HT-29 (cell line): ENCODE results near the genes PRPF38B and CFAP276.

GRCh38 chr1:107940936-107941562 is 23.9 kb downstream of the VAV3 start:
- RAMPAGE, long total RNA: no peak

DNA sequence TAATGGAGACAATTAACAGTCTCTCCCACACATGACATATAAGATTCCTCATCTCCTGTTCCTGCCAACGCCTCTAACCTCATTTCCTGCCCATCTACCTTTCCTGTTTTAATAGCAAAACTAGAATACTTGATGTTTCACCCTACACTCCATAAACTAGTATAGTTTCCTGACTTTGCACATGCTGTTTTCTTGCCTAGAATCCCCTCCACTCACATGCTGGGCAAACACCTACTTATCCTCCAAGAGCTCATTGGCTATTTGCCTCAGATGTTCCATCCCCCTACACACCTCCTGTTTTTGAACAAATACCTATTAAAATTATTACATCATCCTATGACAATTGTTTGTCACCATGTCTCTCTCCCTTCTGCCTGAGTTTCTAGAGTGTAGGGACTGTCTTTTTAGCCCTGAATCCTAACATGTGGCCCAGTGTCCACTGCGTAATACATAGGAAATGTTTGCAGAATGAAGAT is 117.1 kb downstream of the SLC25A24 start:
- RAMPAGE, long total RNA: no peak

GRCh38 chr1:108107606-108107985 is 92.5 kb downstream of the SLC25A24 start:
- RAMPAGE, long total RNA: no peak

DNA sequence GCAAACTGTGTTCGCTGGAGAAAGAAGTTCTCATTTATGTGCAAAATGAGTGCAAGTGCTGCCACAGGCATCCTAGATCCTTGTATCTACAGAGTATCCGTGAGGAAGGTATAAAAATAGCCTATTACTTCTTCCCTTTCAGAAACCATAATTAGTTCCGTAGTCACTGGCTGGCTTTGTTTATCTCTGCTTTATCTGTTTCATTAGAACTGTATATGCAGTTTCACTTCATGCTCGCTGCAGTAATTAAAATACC is 40.6 kb downstream of the EEIG2 start:
- RAMPAGE, long total RNA: no peak

DNA sequence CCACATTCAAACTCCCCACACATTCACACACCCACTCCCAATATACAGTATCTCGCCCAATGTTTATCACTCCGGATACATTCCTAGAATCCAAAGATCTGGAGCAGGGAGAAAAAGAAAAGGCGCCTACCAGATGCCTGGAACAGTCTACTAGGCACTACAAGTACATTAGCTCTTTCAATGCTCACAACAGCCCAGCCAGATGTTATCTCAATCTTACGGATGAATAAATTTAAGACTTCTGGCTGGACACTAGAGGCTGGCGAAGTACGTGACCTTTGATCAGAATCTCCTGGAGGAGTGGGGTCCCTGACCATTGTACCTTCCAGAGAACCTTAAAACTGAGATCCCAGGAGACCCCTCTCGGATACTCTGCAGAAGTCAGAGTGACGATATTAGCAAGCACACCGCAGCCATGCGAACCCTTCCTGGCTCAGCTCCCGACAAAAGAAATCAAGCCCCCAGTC is 460 bp upstream of the PRPF38B start:
- RAMPAGE, long total RNA: no peak

GRCh38 chr1:108692276-108693238 is at the start of gene PRPF38B:
Gene PRPF38B, plus strand, starts transcription at chr1:108692310.
- RAMPAGE, long total RNA: start-site peak on the plus strand at chr1:108692298-108692357, 91 and 90 reads in 2 replicates

- RAMPAGE, long total RNA: no peak
These were observed 9.3 kb upstream of the FNDC7 start for GRCh38 chr1:108703454-108703692.

- RAMPAGE, long total RNA: no peak
These were observed 22.7 kb downstream of the STXBP3 start for GRCh38 chr1:108769109-108769633.

GRCh38 chr1:108852068-108852521 is 4.8 kb downstream of the AKNAD1 start:
- RAMPAGE, long total RNA: no peak

DNA sequence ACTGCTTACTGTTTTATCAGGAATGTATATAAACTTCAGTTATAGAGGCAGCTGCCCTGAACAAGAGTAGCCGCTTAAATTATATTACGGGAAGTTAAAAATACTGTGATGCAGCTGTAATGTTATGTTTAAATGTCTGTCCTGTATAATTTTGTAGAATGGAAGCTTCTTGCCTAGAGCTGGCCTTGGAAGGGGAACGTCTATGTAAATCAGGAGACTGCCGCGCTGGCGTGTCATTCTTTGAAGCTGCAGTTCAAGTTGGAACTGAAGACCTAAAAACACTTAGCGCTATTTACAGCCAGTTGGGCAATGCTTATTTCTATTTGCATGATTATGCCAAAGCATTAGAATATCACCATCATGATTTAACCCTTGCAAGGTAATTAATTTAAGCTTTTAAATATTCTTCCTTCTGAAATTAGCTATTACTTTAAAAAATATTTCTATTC is 19.9 kb downstream of the GPSM2 start:
- RAMPAGE, long total RNA: no peak

DNA sequence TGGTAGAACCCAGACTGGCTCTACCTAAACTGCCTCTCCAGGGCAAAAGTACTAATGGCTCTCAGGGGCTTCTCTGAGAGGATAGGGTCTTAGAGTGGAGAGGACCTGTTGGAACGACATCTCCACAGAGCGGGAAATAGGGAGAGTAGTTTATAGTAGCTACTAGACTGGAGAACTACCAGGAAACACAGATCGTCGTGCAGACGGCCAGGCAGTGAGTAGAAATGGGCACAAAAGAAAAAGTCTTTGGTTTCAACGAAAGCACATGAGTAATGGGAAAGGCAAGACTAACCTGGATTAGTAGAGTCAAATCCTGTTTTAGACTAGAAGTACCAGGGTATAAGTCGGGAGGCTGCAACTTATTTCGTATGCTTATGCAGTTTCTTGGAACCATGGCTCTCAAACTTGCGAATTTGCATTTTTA is 1.3 kb downstream of the CLCC1 start:
- RAMPAGE, long total RNA: no peak

GRCh38 chr1:109112490-109113099 is at the start of gene CFAP276:
Gene CFAP276, minus strand, starts transcription at chr1:109112747.
- RAMPAGE, long total RNA: no peak

- RAMPAGE, long total RNA: no peak
These were observed 791 bp downstream of the ELAPOR1 start for GRCh38 chr1:109114661-109115151.

DNA sequence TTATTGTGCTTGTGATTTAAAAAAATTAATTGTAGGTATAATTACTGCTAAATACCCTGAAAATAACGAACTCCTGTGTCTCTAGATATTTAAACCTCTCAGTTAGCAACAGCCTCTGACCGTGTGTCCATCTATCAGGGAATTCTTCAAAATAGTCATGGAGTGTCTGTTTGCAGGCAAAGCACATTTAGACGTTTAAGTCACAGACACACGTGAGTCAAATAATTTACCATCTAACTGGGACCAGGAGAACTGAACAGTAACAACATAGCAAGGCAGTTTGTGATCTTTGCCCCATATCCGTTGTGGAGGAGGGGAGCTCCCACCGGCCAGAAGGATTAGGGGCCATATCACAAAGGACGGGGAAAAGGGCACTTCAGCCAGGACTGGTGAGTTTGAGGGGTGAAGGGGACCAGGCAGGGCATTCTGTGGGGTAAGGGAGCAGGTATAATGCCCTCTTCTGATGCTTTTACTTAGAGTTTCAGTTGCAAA is 22.8 kb downstream of the ELAPOR1 start:
- RAMPAGE, long total RNA: no peak

- RAMPAGE, long total RNA: no peak
These were observed 16.5 kb upstream of the SARS1 start for GRCh38 chr1:109197132-109197783.

- RAMPAGE, long total RNA: no peak
These were observed 3.1 kb upstream of the CELSR2 start for GRCh38 chr1:109246141-109246684.

DNA sequence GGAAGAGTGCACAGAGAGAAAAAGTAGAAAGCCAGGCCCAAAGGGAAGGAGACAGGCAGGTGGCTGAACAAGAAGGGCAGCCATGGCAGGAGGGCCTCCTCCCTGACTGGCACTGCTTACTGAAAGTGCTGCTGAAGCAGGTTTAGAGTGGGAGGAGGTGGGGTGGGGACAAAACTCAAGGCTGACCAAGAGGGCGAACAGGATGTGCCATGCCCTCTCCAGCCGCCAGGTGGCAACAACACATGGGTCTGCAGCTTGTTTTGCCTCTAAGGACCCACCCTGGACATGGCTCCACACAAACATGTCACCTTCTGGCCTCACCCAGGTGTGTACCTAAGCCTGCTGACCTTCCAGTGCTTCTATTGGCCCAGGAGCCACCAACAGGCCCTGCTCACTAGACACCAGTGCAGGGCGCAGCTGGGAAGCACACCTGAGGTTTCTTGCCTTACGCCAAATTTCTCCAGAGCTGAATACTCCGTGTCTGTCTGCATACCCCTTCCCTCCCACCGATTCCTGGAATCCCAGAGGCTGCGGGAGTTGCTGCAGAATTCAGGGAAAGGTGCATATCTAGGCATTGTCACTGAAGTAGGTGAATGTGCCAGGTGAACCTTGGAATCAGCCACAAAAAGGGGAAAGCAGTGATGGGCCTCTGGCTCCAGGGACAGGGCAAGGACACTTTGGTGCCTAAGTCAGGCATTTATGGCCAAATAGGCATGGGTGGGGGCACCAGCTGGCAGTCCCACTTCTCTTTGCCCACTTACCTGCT is 5.4 kb downstream of the PSRC1 start:
- RAMPAGE, long total RNA: no peak

GRCh38 chr1:109298477-109298912 is 8.3 kb downstream of the MYBPHL start:
- RAMPAGE, long total RNA: no peak

DNA sequence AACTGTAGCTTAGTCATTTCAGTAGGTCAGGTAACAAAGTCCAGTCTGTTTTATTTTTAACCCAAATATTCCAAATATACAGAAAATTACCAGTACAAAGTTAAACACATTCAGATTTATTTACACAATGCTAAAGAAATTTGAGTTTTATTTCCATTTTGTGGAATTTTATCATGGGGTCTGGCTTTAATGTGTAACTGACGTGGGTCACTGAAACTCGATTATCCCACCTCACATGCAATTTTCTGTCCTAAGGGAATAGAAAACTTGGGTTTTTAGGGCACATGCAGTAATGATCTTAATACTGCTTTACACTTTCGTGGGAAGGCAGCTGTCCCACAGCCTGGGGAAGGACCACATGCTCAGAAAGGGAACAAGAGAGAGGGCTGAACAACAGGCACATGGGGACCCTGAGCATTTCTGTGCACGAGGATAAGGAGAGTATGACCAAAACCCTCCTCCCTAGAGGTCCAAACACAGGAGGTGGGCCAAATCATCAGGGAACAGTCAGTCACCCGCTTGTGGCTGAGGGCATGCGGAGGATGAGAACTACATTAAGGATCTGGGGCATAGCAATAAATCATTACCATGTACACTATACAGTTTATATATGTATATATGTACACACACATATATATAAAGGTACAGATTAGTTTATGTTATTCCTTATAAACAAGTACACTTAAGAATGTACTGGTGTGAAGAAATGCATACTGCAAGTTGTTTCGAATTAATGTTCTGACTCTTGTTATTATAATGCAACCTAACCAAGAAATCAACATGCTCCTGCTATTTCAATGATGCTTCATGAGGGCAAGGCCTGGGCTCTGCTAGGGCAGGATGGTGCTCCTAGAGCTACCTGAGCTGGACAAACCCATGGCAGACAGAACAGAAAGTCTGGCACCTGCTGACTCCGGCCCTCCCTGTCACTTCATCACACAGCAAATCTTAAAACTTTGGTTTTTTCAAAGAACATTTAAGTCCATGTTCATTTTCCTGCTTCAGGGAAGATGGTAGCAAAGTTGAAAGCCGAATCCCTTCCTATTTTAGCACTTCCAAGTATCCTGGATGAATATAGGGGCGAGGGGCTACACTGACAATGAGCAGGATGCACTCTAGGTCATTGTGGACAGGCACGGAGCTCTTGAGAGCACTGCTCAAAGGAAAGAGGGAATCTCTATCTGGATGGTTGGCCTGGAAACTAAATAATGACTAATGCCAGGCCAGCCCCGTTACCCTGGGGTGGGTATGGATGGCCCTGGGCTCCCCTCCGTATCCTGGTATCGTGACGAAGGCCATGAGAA is 3.2 kb upstream of the MYBPHL start:
- RAMPAGE, long total RNA: no peak

- RAMPAGE, long total RNA: no peak
These were observed 40.7 kb upstream of the MYBPHL start for GRCh38 chr1:109347285-109348200.